Temporal lobe (tissue), 2 donors: ENCODE results near the gene TMEM174.

- RAMPAGE, long total RNA: no peak
Observed at GRCh38 chr5:69083445-69083805, 10.4 kb upstream of the SLC30A5 start.

DNA sequence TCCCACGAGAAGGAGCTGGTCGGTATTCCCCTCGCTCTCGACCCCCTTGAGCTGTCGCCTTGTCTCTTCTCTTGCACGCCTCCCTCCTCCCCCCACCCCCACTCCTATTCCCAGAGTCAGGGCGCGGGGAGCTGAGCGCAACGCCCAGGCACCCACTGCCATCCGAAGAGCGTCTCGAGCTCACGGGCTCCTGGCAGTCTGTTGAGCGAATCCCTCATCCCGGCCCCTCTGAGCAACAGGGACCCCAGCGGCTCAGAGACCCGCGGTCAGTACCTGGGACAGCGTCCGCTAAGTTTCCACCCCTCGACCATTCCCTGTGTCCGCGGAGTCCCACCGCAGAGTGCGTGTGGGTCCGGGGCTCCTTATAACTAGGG lies 347 bp downstream of the CARTPT start:
- RAMPAGE, long total RNA: no peak

DNA sequence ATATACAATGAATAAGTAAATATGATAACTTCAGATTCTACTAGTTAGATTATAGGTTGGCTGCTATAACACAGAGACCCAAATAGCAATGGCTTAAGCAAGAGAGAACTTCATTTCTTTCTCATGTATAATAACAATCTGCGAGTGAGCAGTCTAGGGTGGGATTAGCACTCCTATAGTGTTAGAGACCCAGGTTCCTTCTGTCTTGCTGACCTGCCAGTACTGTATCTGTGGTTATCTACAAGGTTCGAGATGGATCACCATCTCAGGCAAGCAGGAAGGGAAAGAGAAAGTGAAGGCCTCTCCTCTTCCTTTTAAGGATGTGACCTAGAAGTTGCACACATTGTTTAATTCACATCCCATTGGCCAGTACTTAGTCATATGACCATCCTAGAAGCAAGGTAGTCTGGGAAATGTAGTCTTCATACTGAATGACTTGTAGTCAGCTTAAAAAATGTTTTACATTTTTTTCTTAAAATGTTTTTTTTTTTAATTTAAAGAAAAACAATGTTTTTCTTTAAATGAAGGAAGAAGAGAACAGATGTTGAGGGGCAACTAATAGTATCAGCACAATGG lies 168.6 kb downstream of the CARTPT start:
- RAMPAGE, long total RNA: no peak

- RAMPAGE, long total RNA: no peak
Observed at GRCh38 chr5:71891719-71892023, 172.6 kb downstream of the CARTPT start.

DNA sequence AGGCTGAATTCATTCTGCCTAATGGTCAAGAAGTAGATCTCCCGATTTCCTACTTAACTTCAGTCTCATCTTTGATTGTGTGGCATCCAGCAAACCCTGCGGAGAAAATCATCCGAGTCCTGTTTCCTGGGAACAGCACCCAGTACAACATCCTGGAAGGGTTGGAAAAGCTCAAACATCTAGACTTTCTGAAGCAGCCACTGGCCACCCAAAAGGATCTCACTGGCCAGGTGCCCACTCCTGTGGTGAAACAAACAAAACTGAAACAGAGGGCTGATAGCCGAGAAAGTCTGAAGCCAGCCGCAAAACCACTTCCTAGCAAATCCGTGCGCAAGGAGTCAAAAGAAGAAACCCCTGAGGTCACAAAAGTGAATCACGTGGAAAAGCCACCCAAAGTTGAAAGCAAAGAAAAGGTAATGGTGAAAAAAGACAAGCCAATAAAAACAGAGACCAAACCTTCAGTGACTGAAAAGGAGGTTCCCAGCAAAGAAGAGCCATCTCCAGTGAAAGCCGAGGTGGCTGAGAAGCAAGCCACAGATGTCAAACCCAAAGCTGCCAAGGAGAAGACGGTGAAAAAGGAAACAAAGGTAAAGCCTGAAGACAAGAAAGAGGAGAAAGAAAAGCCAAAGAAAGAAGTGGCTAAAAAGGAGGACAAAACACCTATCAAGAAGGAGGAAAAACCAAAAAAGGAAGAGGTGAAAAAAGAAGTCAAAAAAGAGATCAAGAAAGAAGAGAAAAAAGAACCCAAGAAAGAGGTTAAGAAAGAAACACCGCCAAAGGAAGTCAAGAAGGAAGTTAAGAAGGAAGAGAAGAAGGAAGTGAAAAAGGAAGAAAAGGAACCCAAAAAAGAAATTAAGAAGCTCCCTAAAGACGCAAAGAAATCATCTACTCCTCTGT lies 87.7 kb downstream of the MAP1B start:
- RAMPAGE, long total RNA: no peak

DNA sequence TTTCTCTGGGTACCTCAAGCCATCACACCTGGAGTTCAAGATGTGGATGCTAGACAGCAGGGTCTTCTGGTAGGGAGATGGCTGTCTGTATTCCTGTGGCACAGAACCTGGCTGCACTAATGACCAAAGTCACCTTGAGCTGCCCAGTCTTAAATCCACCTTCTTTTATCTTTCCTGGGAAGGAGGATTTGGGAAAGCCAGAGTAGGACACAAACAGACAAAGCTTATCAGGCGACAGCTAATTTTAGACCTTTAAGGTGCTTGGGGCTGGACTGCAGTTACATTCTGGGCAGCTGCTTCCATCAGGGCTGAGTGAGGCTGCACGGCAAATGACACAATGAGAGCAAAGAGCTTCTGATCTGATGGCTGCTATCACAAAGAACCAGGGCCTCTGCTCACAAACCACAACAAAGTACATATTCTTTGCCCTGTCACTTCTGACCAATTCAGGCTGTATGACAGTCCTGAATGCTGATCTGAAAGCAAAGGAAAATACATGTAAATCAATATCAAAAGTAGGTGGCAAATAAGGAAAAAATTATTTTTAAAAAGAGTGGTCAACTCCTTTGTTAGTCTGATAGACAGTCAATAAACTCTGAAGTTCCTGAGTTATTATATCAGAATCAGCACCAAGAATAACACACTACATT lies 93.1 kb downstream of the MRPS27 start:
- RAMPAGE, long total RNA: no peak

DNA sequence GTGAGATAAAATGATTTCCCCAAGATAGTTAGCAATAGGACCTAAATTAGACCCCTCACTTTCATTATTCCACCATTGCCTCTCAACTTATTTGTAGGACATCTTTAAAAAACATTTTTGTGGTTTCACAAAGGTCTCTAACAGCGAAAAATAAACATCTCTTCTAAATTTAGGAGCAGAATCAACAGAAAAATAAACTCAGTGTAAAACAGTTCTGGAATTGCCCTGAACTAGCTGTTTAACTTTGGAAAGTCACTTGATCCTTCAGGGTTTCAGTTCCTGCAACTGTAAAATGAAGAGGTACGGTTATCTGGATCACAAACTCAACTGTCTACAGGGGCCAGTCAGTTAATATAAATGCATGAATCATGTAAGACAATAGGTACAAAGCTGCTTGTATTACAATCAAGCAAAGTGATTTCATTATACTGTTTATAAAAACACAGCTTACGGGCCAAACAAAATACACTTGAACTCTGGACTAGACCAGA lies 73.2 kb downstream of the MRPS27 start:
- RAMPAGE, long total RNA: no peak

DNA sequence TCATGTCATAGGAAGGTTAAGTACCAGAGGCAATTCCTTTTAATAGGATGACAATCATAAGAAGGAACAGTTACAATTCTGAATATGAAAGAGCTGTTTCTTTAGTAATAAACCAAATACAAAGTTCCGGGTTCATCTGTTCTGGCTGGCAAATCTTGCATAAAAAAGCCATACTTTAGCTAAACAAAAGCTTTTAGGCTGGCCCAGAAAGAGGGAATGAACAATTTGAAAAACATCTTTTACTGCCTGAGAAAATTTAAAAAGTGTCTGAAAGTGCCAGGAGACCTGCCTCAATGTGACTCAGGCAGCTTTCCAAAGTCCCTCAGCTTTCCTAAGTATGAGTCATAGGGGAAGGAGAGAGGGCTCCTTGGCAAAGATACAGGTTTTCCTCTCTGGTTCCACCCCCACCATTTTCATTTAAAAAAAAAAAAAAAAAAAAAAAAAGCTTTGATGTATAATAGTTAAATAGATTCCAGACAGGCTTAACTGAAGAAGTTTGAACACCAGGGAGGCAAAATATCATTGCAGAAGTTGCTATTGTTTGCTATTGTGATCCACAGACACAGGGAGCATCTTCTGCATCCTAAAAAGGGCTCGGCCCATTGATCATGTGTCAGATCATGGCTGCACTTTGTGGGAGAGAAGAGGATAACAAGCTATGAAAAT lies 71.7 kb downstream of the MRPS27 start:
- RAMPAGE, long total RNA: no peak

DNA sequence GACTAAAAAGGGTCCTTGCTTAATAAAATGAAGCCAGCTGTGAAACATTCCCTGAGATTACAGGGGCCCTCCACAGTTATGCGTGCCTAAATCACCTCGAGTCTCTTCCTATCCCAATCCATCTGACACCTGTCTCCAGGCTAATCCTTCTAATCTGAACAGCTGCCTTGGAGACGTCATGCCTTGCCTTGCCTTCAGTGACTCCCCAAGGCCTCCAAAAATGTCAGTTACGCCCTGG lies 57.7 kb downstream of the PTCD2 start:
- RAMPAGE, long total RNA: no peak

DNA sequence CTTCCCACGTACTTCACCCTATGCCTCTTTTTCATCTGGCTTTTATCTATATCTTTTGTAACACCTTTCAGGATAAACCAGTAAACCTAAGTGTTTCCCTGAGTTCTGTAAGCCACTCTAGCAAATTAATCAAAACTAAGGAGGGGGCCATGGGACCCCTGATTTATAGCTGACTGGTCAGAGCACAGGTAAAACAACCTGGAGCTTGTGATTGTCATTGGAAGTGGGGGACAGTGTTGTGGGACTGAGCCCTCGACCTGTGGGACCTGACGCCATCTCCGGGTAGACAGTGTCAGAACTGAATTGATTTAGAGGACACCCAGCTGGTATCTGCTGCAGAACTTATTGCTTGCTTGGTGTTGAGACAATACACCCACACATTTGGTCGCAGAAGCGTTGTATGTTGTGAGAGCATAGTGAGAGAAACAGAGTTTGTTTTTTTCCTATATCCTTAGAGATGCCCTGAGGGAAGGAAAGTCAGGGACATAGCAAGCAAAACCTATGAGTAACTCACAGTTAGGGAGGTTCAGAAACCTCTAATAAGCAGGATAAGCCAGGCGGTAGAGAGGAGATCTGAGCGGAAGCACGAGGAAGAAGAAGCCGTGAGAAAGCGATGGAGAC lies 59.6 kb downstream of the PTCD2 start:
- RAMPAGE, long total RNA: no peak

- RAMPAGE, long total RNA: no peak
Observed at GRCh38 chr5:72499597-72500344, 7.4 kb downstream of the ZNF366 start.

- RAMPAGE, long total RNA: no peak
Observed at GRCh38 chr5:72866595-72867322, 50.3 kb downstream of the TNPO1 start.

- RAMPAGE, long total RNA: no peak
Observed at GRCh38 chr5:72910655-72911489, 45.0 kb upstream of the FCHO2 start.

DNA sequence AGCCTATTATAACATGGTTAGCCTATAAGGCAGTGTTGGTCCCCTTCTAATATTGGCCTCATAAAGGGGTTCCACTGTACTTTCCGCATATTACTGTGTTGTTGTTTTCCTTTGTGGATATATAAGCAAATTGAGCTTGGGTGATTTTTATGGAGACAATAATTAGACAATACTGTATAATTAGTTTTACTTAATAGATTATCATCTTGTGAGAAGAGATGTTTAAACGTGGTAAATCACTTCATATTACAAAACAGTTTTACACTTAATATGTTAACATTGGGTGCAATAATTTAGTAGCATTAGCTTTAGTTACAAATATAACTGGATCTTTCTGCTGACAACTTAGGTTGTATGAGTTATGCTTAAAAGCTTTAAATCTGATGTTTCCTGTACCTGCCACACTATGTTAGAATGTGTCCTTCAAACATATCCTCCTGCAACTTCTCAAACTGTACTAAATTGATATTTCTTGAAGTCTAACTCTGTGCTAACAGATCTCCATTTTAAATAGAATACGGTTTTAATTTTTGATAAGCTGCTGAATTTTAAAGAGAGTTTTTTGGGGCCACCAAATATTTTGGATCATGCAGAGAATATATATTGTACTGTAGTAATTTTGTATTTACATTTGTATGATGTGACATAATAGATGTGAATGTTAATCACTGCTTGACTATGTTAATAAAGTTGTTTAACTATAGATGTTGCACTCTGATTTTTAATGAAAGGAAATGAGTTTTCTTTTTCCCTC lies 42.0 kb upstream of the FCHO2 start:
- RAMPAGE, long total RNA: no peak

GRCh38 chr5:73093811-73094419 lies 26.5 kb upstream of the TMEM171 start:
- RAMPAGE, long total RNA: no peak

DNA sequence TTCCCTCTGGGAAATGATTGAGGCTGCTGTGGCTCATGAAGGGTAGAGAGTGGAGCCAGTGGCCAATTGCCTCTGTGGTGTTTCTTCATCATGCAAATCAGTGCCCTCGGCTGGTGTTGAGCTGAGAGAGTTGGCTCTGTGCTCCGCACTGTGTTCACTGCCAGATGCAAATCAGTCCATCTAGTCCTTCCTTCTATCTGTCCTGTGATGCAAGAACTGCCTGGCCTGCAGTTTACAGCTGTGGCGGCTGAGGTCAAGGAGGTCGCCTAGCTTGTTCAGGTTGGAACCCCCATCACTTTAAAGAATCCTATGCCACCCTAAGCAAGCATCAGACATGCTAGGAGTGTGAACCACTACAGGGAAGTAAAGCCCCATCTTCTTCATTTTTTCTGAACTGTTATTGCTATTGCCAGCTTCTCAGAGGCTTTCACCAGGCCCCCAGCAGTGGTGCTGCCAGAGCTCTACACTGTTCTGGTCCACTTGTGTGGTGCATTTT lies 6.1 kb downstream of the TMEM171 start:
- RAMPAGE, long total RNA: no peak

DNA sequence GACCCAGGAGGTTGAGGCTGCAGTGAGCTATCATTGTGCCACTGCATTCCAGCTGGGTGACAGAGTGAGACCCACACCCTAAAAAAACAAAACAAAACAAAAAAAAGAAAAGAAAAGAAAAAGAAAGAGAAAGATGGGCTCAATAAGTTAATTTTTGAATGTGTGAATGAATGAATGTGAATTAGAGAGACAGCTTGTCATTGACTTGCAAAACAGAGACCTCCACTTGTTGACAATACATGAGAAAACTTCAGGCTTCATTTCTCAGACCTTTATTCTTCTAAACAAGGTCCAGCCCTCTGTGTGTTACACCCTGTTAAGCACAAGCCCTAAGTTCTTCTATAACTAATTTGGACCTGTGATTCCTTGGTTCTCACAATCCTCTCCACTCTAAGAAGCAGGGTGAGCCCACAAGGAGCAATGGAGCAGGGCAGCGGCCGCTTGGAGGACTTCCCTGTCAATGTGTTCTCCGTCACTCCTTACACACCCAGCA lies at the start of gene TMEM174:
TSS of gene TMEM174 (plus strand) at position 370 of the 493 bp plus-strand sequence.
- RAMPAGE, long total RNA: no peak

DNA sequence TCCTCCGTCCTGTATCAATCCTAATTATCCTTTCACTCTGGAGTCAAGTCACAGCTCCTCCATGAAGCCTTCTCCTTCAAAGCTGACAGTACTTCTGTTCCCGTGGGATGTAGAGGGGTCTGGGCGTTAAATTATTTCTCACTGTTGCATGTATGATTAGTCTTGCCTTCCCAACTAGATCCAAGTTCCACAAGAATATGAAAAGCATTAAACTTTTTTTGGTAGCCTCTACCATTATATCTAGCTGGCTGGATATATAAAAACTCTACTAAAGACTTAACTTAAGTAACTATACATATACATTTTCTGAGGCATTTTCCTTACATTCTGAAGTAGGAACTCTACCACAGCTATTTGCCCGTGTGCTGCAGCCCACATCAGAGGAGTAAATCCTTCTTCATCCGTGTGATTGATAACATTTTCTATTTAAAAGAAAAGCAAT lies 10.3 kb downstream of the ANKRA2 start:
- RAMPAGE, long total RNA: no peak

- RAMPAGE, long total RNA: no peak
Observed at GRCh38 chr5:73626324-73626942, 437 bp downstream of the ARHGEF28 start.

DNA sequence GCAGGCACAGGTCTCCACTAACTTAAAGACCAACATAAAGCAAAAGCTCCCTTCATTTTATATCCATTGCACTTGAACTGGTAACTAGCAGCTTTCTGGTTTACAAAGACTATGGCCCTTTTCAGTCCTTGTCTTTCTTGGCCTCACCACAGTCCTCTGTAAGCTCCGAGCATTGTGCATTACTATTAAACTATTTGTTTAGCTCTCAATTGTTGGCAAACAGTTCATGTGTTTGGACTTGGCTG lies 37.3 kb downstream of the ARHGEF28 start:
- RAMPAGE, long total RNA: no peak